ENCODE measurements around a stretch of chr14.

DNA sequence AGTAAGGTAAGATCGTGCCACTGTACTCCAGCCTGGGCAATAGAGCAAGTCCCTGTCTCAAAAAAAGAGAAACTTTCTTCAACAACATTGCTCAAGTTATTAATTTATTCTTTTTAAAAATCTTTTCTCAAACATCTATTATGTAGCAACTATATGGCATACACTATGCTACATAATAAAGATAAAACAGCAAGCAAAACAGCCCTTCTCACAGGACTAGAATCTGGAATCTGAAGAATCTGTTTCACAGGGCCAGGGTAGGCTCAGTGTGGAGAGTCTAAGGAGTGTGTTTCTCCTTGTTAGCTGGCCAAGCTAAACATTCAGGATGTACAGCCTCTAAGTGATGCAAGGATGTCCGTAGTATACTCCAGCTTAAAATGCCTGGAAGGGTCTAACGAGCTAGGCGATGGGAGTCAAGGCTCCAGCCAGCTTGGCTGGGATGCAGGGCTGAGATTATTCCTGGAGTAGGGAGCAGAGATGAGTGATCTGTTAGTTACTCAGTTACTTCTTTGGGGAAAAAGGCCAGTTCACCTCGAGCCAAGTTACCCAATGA, 40.8 kb downstream of the SYNE2 start:
- PRO-cap: no peak

- PRO-cap: no peak
Measured at GRCh38 chr14:64114004-64114880, 179.9 kb downstream of the ESR2 start.

DNA sequence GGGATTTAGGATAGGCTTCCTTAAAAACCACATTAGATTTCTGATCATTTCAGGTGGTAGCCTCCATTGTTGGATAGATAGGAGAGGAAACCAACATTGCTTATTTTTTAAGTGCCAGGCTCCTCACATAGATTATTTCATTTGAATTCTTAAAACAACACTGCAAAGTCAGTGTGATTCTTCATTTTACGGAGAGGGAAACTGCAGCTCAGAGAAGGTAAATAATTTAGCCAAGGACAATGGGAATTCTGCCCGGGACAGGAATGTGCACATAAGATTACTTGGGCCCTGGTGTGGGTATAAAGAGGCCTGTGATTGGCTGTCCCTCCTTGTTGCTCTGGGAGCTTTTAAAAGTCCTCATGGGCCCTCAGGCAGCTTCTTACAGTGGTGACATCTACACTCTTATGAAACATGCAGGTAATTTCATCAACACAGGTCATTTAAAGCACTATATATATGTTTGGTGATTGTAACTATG, 100.4 kb downstream of the ESR2 start:
- PRO-cap: no peak

GRCh38 chr14:64196352-64197652, 97.4 kb downstream of the ESR2 start:
- PRO-cap: bidirectional peak, plus-strand start at chr14:64197208, minus-strand start at chr14:64197177

DNA sequence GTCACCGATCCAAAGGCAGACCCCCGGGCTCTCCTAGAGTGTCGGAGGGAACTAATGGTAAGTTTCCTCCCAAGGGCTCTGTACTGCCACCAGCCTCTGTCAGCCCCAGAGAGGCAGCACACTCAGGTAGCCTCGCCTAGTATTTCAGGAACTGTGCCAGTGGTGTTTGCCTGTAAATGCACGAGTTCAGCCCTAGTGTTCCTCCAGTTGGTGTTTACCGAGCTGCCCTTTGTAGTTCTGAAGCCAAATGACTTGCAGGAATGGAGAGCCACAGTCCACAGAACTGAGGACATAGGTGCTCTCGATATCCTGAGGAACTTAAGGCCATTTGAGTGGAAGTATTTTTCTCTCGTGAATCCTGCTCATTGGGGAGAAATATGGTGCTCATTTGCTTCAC, 72.5 kb downstream of the ESR2 start:
- PRO-cap: no peak

DNA sequence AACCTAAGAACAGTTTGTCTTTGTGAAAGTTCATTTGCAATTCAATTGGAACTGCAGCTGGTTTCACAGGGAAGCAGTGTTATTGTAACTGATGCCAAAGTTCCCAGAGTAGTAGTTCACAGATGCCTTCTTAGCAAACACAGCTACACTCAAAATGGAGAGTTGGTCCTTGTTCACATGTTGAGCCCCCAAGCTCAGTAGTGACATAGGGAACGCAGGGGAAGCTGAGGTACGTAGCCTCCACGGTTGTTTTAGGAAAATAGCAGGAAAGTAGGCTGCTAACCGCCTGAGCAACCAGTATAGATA, 23.4 kb downstream of the PPP1R36 start:
- PRO-cap: no peak

GRCh38 chr14:64673643-64674255, 30.5 kb upstream of the PLEKHG3 start:
- PRO-cap: no peak

DNA sequence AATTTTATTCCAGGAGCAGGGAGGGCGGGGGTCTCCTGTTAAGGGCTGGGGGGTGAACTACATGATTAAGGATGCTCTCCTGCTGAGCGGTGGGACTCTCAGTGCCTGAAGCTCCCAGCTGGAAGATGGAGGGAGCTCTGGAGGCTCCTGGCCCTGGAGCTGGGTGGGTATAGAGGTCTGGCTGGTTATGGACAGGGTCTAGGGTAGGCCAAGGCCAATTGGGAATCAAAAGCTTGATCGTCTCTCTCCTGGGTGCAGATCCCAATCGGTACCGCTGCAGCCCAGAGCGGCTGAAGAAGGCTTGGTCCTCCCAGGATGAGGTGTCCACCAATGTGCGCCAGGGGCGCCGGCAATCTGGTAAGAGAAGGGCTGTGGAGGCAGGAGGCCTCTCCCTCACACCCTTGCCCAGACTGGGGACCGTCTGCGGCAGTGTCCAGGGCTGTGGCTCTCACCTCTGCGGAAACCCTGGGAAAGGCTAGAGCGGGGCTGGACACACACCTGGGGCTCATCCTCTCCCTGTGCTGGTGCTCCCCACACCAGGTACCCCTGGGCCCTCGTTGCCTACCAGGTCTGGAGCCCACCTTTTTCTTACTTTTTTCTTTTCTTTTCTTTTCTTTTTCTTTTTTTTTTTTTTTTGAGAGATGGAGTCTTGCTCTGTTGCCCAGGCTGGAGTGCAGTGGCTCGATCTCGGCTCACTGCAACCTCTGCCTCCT, 28.5 kb downstream of the PLEKHG3 start:
- PRO-cap: no peak

GRCh38 chr14:64734730-64735448, 30.7 kb downstream of the PLEKHG3 start:
- PRO-cap: no peak

- PRO-cap: no peak
Measured at GRCh38 chr14:64737728-64738130, 33.5 kb downstream of the PLEKHG3 start.

GRCh38 chr14:64745726-64747050, 42.0 kb downstream of the PLEKHG3 start:
- PRO-cap: no peak

DNA sequence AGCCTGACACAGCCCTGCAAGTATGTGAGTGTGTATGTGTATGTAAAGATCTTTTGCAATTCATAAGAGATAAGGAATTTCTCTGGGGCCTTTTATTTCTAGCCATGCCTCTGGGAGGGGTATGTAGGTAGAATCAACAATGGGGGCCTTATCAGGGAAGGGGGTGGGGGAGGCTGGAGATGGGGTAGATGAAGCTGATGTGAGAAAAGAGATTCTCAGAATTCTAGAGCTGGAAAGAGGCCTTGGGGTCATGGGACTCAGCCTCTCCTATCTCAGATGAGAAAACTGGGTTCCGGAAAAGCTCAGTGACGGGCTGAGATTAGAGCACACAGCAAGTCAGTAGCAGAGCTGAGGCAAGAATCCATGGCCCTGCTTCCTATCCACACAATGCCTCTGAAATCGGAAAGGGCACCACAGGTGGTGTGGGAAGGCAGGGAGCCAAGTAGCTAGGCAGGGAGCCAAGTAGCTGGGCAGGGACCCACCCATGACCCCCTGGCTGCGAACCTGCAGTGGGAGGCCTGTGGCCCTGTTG, 54.6 kb downstream of the PLEKHG3 start:
- PRO-cap: no peak

GRCh38 chr14:64762079-64763109, 58.2 kb downstream of the PLEKHG3 start:
- PRO-cap: unidirectional peak, minus-strand start at chr14:64762297

DNA sequence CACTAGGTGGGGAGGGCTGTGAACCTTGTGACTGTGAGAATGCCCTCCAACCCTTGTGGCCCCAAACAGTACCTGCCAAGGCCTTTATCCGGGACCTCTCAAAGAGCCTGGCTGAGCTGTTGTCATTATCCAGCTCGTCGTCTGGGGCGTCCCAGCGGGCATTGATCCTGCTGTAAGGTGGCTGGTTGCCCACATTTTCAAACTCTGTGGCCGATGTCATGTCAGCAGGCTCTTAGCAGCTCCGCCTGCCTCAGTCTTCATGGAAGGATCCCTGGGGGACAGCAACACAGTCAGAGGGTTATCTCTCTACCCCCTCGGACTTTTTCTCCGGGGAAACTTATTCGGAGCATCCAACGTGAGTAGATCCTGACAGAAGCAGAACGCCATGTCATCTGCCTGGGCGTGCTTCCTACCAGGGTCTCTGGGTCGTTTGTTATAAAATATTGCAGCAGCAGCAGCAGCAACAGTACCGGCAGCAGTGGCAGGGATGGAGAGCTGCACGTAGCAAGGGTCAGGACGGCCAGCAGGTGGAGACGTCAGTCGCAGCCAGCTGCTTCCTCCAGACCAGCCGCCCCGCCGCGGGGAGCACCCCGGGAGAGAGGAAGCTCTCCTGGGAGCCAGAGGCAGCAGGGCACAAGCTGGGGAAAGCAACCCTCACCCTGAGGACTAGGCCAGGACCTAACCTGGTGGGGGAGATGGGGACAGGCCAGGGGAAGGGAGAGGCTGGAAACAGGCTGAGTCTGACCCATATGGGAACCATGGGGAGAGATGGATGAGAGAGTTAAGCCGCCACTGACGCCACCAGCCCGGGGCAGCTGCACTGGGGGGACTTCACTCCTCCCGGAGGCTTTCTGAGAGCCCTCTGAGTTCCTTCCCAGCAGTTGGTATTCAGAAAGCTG, 56.6 kb downstream of the SPTB start:
- PRO-cap: no peak

- PRO-cap: no peak
Measured at GRCh38 chr14:65081105-65081803, 21.1 kb downstream of the MAX start.

DNA sequence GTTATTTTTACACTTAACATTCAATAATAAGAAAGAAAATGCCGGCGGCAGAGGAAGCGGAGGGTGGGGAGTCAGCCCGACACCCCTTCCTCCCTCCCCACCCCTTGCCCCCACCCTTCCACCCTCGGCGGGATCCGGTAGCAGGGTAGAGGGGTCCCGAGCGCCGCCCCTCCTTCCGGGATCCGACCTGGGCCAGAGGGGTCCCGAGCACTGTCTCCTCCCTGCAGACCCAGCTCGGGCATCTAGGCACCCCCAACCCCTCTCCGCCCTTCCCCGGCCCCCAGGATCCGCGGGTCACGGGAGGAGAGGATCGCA, 748 bp downstream of the MAX start:
- PRO-cap: bidirectional peak, plus-strand start at position 178 of the sequence, minus-strand start at position 91 of the sequence

- PRO-cap: no peak
Measured at GRCh38 chr14:65243675-65244305, 141.5 kb upstream of the MAX start.

DNA sequence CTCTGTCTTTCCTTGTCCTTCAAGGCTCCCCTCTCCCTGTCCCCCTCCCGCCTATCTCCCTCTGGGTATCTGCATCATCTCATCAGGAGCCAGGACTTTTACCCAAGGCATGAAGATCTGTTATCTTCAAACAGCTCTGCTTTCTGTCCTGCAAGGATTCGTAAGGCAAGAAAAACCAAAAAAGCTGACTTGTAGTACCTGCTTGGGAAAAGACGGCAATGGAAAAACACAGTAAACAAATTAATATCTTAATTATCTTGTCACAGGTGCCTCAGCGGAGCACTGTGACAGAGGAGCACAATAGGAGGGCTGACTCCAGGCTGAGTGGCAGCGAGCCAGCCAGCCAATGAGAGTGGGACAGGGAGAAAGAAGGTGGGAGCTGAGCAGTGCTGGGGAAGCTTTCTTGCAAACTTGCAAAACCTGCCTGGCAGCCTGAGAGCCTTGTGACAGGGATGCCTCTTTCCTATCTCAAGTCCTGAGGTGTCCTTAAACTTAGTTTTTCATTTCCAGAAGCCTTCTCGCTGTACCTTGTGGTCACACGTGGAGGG, 153.1 kb upstream of the MAX start:
- PRO-cap: no peak

DNA sequence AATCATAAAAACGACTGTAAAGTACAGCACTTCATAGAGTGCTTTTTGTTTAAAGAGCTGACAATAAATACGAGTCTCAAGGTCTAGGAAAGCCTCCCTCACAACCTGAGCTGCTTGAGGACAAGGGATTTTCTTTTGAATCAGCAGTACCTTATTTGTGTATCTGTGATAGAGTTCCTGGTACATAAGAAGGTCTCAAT, 1.3 kb upstream of the FUT8 start:
- PRO-cap: no peak

DNA sequence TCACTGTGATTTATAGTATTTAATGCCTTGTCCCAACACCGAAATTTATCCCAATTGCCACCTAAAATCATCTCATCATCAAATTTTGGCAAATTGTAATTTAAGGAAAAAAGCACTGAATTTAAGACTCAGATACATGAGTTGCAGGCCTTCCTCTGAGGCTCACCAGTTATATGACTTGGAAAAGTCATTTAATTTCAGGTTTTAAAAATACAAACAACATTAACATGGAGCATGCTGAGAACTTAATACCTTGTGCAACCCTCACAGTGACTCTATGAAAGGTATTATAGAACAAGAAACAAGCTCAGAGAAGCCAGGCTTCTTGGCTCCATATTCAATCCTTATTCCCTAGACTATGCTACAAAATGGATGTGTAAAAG, 9.0 kb downstream of the CCDC196 start:
- PRO-cap: no peak